Hematopoietic multipotent progenitor cell (in vitro differentiated cells): ENCODE measurements around a stretch of chr6.

DNA sequence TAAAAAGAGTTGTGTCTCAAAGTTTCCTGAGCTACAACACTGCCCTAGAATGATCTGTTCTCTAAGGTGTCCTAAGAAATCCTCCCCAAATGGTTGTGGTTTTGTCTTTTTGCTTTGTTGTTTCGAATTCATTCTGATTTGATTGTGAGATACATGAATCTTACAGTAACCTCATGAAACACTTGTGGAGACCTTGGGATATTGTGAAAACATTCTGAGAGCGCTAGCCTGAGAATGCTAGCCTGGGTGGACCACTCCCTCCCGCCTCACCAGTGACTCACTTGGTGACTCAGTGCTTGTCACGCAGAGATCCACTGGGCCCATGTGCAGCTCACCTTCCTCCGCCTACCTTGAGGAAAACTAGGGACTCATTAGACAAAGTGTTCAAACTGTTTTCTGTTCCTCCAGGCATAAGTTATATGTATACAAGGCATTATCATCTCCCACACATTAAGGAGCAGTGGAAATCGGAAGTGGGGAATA lies 502.0 kb upstream of the JARID2 start:
- CAGE, long polyA plus RNA: no peak

DNA sequence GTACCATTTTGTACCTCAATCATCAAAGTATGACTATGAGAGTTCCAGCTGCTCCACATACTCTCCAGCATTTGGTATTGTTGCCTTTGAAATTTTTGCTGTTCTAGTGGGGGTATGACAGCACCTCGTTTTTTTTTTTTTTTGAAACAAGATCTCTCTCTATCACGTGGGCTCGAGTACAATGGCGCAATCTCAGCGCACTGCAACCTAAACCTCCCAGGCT lies 144.8 kb upstream of the JARID2 start:
- CAGE, long polyA plus RNA: no peak

GRCh38 chr6:15256621-15257015 lies 10.7 kb downstream of the JARID2 start:
- CAGE, long polyA plus RNA: no peak

GRCh38 chr6:15287223-15287694 lies 41.4 kb downstream of the JARID2 start:
- CAGE, long polyA plus RNA: no peak

- CAGE, long polyA plus RNA: no peak
Observed at GRCh38 chr6:15353893-15354573, 108.2 kb downstream of the JARID2 start.

DNA sequence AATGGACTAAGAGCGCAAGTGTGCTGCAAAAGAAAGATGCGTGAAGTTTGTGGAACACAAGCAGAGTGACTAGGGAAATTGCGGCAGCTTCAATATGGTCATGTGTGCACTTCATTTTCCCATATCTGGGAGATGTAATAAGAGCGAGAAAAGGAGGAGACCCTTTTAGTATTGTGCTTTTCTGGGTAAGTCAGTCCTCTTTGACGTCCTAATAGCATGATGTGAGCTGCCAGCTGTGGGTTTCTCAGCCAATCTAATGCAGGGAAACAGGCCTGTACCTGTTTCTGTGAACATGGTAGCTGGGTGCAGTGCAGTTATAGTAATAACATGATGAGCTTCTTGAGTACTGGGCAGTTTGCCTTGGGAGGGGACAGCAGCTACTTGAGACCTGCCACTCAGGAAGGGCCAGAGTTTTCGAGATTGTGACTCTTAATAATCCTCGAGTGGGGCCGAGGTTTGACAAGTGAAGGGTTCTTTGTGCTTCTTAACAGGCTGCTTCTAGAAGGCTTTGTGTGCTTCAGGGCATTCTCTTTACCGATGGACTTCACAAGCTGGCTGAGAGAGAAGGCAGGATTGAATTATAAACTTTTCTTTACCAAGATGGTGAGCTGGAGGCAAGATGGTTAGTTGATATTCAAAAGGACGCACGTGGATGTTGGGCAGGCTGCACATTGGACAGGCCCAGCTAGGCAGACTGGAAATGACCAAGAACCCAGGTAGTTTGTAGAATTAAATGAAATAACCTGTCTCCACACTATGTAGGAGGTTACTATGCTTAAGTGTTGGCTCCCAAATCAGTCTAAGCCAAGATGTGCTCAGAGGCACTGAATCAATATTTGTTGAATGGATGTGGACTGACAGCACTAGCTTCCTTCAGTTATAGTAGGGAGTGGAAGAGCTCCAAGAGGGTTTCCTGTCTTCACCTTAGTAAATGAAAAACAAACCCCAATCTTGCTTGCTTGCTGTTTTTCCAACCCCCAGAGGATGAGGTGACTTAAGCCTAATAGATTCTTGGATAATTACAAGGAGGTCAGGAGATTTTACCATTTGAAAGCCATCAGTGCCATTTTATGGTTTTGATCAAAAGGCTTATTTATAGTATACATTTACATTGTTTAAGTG lies 180.3 kb downstream of the JARID2 start:
- CAGE, long polyA plus RNA: no peak

GRCh38 chr6:15448612-15449067 lies 202.8 kb downstream of the JARID2 start:
- CAGE, long polyA plus RNA: no peak

DNA sequence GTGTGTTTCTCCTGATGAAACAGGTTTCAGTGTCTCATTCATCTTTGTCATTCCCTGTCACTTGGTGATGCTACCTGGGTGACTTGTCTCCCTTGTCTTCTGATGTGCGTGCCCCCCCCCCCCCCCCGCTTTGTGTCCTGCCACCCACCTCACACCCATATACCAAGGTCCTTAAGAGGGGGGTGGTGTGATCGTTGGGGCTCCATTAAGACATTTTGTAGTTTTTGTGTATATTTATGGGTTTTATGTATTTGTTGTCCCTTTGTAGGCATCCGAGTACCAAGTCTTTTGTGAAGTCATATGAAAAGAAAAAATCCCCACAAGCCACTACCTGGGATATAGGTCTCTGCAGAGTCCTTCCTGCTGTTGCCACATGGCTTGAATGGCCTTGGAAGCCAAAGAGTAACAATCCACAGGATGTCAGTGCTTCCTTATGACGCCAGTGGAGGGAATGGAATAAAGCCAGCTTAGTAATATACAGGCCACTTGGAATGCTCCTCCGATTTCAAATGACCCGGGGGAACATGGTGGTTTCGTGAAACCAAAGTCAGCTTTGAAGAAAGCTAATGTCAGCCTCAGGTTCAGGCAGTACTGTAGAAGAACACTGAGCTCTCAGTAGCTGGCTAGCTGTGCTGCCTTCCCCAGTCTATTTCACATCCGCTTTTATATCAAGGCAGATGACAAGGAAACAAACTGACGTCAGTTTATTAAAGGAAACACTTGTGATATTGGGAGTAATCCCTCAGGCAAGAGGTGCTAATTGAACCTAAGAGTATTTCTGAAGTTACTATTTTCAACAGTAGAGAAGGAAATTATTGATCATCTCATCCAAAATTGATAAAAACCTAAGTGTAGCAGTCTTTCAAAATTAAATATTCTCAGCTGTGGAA lies 189.2 kb downstream of the DTNBP1 start:
- CAGE, long polyA plus RNA: no peak

- CAGE, long polyA plus RNA: no peak
Observed at GRCh38 chr6:15504528-15505445, 158.0 kb downstream of the DTNBP1 start.

- CAGE, long polyA plus RNA: no peak
Observed at GRCh38 chr6:15994846-15995285, 134.0 kb upstream of the MYLIP start.

GRCh38 chr6:16148252-16148837 lies 19.5 kb downstream of the MYLIP start:
- CAGE, long polyA plus RNA: no peak

DNA sequence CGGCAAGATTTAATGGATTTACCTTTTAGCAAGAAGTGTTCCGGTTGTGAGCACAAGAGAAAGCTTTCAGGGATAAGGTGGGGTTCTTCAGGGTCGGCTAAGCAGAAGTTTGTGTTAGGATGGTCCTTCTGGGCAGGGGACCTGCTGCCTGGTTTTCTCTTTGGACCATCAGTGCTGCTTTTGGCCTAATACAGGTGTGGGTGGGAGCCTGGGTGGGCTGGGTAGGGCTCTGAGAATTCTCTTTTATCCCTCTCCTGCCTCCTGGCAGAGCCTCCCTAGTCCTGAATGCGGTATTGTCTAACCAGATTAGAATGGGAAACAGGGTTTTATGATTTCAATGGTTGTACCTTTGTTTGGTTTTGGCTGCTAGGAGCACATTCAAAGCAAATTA lies 11.4 kb downstream of the GMPR start:
- CAGE, long polyA plus RNA: no peak

GRCh38 chr6:16319812-16320448 lies 81.5 kb downstream of the GMPR start:
- CAGE, long polyA plus RNA: no peak

DNA sequence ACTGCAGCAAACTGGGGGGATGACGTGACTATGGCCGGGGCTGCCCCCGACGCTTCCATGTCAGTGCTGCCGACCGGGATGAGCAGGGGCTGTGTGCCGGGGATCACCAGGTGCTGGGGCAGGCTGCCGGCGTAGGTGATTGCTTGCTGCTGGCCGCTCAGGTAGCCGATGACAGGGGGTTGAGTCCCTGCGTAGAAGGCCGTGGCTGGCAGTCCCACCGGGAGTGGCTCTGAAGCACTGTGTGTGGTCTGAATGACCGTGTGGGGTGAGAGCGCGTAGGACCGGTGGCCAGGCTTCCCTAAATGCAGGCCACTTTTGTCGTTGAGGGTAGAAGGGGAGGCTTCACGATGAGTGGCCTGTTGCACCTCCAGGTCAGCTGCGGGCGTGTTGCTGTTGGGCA lies 88.4 kb downstream of the GMPR start:
- CAGE, long polyA plus RNA: no peak

GRCh38 chr6:16337075-16338076 lies 99.0 kb downstream of the GMPR start:
- CAGE, long polyA plus RNA: no peak

GRCh38 chr6:16436280-16437308 lies 198.2 kb downstream of the GMPR start:
- CAGE, long polyA plus RNA: no peak

DNA sequence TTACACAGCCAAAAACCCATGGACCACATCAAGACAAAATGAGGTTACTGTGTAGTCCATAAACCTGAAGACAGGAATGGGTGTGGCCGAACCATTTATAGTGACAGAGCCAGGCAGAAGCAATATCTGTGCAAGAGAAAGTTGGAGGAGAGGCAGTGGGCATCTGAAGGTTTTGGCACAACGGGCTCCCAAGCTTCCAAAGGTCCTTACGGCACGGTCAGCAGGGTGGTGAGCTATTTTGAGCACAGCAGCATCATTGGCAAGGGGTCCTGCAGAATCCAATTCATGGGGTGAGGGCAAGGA lies 202.4 kb downstream of the GMPR start:
- CAGE, long polyA plus RNA: no peak

- CAGE, long polyA plus RNA: no peak
Observed at GRCh38 chr6:16480972-16481579, 242.7 kb downstream of the GMPR start.

DNA sequence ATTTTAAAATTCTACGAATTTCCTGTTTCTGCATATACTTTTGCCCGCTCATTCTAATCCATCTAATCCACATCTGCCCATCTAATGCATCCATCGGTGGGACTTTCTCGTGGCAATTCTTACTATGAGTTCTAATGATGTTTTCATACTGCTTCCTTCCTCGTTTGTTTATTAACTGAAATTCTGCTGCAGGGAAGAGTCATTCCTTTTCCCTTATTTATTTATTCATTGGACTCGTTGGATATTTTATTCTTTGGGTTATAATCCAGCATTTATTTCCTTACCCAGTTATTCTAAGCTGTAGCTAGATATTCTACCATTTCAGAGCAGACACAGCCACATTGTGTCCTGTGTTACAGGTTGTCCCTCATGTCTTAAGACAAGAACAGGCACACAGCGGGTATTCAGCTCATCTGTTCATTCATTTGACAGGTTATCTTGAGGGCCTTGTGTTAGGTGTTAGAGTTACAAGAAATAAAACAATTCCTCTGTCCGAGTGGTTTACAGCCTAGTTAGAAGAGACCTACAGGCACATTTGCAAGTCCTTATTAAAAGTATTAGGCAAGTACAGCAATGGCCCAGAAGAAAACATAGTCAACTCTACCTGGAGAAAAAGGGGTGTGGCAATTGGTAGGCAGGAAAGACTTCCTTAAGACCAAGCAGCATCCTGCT lies 185.9 kb downstream of the ATXN1 start:
- CAGE, long polyA plus RNA: no peak

- CAGE, long polyA plus RNA: no peak
Observed at GRCh38 chr6:16700061-16701418, 60.7 kb downstream of the ATXN1 start.